ENCODE results near the genes PLOD3 and COL26A1.

DNA sequence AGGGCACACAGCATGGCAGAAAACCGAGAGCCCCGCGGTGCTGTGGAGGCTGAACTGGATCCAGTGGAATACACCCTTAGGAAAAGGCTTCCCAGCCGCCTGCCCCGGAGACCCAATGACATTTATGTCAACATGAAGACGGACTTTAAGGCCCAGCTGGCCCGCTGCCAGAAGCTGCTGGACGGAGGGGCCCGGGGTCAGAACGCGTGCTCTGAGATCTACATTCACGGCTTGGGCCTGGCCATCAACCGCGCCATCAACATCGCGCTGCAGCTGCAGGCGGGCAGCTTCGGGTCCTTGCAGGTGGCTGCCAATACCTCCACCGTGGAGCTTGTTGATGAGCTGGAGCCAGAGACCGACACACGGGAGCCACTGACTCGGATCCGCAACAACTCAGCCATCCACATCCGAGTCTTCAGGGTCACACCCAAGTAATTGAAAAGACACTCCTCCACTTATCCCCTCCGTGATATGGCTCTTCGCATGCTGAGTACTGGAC is 947 bp downstream of the POP7 start:
- RRBS, result 5% methylated on average over 5 of the region's 26 CpGs
CAGE:
- cytosol, long polyA plus RNA, result no peak
- long polyA plus RNA, result start-site peak on the minus strand centred at position 443 of the sequence, 88 bp wide, 11 and 9 reads in 2 replicates
- nucleus, long polyA plus RNA, result no peak

DNA sequence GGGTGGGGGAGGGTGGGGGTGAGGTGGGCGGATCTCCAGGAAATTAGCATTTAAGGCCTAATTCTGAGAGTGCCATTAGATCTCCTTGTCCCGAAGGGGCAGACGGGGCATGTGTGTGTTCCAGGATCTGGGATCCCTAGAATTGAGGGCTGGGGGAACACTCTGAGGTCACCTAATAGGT is 9.4 kb upstream of the EPHB4 start:
- RRBS, result no CpG with 5 or more reads among the region's 3 CpGs
CAGE:
- cytosol, long polyA plus RNA, result no peak
- long polyA plus RNA, result no peak
- nucleus, long polyA plus RNA, result no peak

DNA sequence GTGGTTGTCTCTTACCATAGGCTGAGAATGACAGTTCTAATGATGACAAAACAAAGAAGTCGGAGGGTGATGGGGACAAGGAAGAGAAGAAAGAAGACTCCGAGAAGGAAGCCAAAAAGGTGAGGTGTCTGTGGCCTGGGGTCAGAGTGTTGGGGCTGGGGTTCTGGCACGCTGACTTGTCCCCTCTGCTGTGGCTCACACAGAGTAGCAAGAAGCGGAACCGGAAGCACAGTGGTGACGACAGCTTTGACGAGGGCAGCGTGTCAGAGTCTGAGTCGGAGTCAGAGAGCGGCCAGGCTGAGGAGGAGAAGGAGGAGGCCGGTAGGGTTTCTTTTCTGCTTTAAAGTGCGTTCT is 4.8 kb downstream of the UFSP1 start:
- RRBS, result 73% methylated on average over 5 of the region's 12 CpGs
CAGE:
- cytosol, long polyA plus RNA, result no peak
- long polyA plus RNA, result no peak
- nucleus, long polyA plus RNA, result no peak

DNA sequence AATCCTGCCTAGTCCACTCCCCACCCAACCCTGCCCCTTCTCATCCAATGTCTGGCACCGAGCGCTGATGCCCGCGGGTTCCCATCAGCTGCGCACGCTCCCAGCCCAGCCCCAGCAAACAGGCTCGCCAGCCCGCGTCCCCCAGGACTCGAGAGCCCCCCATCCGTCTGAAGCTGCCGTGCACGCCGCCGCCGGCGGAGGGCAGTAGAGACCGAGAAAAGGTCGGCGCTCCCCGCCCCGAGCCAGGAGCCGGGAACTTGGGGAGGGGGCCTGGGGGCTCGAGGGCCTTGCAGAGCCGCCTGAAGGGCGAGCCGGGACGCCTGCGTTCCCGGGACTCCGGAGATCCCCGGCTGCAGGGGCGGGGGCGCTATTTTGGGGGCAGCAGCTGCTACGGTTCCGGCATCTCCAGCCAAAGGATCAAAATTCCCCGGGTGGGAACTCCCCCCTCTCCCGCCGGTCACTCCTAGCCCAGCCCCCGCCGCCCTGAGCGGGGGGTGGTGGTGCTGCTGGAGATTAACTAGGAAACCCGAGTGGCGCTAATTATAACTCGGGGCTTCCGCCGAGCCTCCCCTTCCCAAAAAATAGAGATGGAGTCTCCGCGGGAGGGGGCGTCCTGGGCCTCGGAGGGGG is 806 bp downstream of the ACHE start:
- RRBS, result 2% methylated on average over 17 of the region's 51 CpGs
CAGE:
- cytosol, long polyA plus RNA, result no peak
- long polyA plus RNA, result no peak
- nucleus, long polyA plus RNA, result no peak

- RRBS, result no CpG with 5 or more reads among the region's 11 CpGs
CAGE:
- cytosol, long polyA plus RNA, result no peak
- long polyA plus RNA, result no peak
- nucleus, long polyA plus RNA, result no peak
Measured at GRCh38 chr7:100910254-100911010, 14.7 kb upstream of the ACHE start.

DNA sequence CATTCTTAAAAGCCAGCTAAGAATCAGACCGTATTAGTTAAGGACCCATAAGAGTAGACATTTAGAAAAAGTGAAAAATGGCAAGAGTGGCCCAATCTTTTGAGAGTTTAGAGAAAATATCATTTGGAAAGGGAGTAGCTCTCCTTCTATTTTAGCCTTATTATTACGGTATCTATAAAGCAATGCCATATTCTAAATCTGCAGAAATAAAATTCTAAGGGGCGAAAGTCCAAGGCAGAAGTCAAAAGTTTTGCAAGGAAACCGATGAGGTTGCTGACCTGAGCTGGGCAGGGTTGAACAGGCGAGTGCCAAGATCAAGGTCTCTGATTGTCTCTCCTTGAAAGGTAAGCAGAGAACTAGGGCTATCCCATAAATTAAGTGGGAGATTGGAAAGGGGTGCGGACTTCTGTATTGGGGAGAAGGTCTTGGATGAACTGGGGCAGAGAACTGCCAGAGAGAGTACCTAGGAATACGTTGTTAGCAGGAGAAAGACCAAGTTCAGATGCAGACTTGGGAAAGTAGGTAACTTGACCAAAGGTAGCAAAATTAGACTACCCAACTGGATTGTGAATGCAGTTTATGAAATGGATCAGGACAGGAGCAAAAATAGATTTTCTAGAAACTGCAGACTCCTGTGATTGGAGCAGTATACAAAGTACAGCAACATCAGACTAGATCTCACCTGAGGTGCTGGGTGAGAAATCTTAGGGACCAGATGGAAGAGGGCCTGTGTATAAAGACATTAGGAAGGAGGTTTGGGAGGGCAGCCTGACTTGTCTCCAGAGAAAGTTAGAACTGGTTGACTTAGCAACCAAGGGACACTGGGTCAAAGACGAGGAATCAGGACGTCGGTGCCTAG is 11.9 kb downstream of the TRIM56 start:
- RRBS, result no CpG with 5 or more reads among the region's 10 CpGs
CAGE:
- cytosol, long polyA plus RNA, result no peak
- long polyA plus RNA, result no peak
- nucleus, long polyA plus RNA, result no peak

DNA sequence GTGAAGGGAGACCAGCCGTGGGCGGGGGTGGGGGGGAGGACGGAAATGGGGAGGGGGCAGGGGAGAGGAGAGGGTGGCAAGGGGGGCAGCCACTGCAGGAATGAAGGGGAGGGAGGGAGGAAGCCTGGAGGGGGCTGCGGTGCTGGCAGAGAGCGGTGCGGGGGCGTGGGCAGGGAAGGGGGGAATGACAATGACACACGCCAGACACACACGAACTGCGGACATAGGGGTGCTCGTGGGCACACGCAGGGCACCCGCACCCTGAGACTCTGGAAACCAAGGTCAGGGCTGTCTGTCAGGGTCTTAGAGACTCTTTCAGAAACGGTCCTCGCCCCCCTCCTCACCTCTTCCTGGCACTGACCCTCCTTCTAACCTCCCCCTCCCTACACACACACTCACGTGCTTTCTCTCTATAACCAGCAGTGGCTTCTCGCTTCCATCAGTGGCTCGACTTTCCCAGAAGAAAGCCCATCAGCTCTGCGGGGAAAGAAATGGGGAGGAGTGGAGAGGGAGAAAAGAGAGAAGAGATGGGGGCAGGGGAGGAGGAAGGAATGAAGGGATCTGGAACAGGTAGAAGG is 1.5 kb upstream of the VGF start:
- RRBS, result no CpG with 5 or more reads among the region's 19 CpGs
CAGE:
- cytosol, long polyA plus RNA, result no peak
- long polyA plus RNA, result no peak
- nucleus, long polyA plus RNA, result no peak

DNA sequence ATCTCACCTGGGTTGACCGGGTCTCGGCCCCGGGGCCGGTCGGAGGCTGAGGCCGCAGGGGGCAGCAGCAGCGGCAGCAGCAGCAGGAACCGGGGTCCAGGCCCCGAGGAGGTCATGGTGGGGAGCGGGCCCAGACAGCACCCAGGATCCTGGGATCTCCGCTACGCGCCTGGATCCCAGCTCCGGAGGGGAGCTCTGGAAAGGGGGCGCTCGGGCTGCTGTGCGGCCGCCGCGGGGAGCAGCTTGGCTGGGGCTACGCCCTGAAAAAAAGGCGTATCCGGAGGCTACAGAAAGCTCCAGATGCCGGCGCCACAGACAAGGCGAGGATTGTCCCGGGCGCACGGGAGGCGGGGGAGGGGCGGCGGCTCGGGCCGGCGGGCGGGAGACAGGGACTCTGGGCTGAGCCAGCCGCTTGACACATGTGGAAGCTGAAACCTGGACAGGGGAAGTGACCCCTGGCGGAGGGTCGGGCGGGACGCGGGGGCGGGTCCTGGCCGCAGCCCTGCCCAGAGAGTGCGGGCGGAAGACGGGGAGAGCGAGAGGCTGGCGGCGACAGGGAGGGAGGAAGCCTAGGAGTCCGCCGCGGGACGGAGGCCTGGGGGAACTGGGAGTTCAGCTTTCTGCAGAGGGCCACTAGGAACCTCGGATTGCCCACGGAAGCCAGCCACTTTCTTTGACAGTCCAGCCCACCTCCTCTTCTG is at the start of gene PLOD3:
TSS of gene PLOD3 (minus strand) at position 423 of the 701 bp plus-strand sequence.
- RRBS, result 2% methylated on average over 22 of the region's 56 CpGs
CAGE:
- cytosol, long polyA plus RNA, result start-site peak on the minus strand centred at position 334 of the sequence, 277 bp wide, 2,420 and 2,359 reads in 2 replicates
- long polyA plus RNA, result start-site peak on the minus strand centred at position 299 of the sequence, 206 bp wide, 1,585 and 1,876 reads in 2 replicates
- nucleus, long polyA plus RNA, result start-site peak on the minus strand centred at position 322 of the sequence, 205 bp wide, 1,705 and 2,710 reads in 2 replicates

- RRBS, result 27% methylated on average over 13 of the region's 39 CpGs
CAGE:
- cytosol, long polyA plus RNA, result no peak
- long polyA plus RNA, result no peak
- nucleus, long polyA plus RNA, result no peak
Measured at GRCh38 chr7:101232418-101232905, 5.1 kb downstream of the CLDN15 start.

DNA sequence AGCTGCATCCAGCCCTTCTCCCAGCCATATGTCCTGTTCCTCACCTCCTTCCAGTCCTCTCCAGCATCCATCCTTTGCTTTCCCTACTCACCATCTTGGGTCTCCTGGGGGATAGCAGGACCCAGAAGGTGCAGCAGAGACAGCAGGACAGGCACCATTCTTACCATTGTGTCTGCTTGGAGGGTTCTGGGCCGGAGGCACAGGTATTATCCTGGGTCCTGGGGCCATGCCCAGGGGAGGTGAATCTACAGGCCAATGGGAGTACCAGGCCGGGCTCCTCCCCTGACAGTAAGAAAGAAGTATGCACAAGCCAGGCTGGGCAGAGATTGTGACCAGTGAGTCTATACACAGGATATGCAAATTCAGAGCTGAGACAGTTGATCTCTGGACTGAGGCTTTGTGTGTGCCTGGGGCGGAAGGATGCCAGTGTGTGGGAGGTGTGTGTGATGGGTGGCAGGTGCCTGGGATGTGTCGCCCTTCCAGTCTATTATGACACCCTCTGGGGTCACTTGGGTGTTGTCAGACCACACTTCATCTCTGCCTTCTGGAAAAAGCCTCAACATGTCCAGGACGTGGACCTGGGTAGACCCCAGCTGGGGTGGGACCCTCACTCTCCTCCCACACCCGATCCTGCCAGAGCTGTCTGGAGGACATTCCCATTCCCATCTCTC is 31.9 kb downstream of the IFT22 start:
- RRBS, result 17% methylated on average over 2 of the region's 6 CpGs
CAGE:
- cytosol, long polyA plus RNA, result no peak
- long polyA plus RNA, result no peak
- nucleus, long polyA plus RNA, result no peak

- RRBS, result 4% methylated on average over 26 of the region's 75 CpGs
CAGE:
- cytosol, long polyA plus RNA, result no peak
- long polyA plus RNA, result no peak
- nucleus, long polyA plus RNA, result no peak
Measured at GRCh38 chr7:101362626-101363342, at the start of gene COL26A1. Gene COL26A1 (plus strand): TSS chr7:101362875.

DNA sequence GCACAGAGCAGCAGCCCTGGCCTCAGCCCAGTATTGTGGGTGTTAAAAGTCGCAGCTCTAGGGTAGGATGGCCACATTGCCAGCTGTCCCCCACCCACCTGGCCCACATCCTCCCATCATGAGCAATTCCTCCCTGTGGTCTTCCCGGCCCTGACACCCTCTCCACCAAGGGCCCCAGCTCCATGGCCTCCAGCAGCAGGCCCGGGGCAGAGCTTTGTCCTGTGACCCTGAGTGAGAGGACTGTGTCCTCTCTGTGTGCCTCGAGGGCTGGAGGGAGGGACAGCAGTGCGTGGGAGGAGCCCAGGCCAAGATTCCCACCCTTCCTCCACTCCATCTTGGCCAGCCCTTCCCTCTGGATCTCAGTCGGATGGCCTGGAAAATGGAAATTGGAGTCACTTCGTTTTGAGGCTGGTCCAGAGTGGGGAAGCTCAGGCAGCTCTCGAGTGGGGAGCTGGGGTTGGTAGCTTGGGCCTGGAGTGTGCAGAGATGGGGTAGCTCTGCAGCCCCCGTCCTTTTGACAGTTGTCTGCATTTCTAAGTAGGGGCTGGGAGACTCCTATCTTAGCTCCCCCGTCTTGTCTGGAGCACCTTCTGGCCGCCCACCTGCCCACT is 93.6 kb downstream of the MYL10 start:
- RRBS, result 33% methylated on average over 2 of the region's 11 CpGs
CAGE:
- cytosol, long polyA plus RNA, result no peak
- long polyA plus RNA, result no peak
- nucleus, long polyA plus RNA, result no peak

DNA sequence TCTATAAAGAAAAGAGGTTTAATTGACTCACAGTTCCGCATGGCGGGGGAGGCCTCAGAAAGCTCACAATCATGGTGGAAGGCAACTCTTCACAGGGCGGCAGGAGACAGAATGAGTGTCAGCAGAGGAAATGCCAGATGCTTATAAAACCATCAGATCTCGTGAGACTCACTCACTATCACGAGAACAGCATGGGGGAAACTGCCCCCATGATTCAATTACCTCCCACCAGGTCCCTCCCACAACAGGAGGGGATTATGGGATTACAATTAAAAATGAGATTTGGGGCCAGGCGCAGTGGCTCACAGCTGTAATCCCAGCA is 41.1 kb upstream of the MYL10 start:
- RRBS, result no CpG with 5 or more reads among the region's 6 CpGs
CAGE:
- cytosol, long polyA plus RNA, result no peak
- long polyA plus RNA, result no peak
- nucleus, long polyA plus RNA, result no peak

DNA sequence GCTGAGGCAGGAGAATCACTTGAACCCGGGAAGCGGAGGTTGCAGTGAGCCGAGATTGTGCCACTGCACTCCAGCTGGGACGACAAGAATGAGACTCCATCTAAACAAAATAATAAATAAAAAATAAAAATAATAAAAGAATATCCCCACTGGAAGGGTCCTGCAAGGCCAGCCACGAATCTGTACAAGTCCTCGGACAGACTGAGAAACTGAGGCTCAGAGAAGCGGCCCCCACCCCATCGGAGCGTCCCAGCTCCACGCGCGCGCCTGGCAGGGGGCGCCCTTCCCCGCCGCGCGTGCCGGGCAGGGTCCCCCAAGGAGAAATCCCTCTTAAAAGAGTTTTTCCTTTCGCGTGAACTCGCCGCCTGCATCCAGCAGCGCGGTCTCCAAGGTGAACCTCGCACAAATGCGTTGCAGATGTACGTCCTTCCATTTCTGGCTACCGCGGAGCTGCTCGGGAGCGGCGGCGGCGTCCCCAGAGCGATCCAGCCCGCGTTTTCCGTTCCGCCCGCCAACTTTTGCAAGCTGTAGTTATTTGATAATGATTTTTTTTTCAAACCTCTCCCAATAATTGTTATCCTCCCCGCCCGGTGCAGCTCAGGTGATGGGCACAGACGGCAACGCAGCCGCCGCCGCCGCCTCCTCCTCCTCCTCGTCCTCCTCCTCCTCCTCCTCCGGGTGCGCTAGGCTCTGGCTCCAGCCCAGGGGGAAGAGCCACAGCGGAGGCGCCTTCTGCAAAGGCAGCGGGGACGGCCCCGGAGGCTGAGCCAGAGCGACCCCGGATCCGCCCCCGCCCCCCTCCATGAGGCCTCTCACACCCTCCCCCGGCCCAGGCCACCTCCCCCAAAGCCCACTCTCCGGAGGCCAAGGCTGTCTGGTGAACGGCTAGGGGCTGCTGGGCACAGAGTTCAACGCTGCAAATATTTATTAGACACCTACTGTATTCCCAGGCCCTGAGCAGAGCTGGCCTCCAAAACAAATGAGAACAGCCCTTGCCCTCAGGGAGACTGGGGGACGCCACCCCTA is 74.1 kb upstream of the CUX1 start:
- RRBS, result 2% methylated on average over 13 of the region's 66 CpGs
CAGE:
- cytosol, long polyA plus RNA, result no peak
- long polyA plus RNA, result no peak
- nucleus, long polyA plus RNA, result no peak

DNA sequence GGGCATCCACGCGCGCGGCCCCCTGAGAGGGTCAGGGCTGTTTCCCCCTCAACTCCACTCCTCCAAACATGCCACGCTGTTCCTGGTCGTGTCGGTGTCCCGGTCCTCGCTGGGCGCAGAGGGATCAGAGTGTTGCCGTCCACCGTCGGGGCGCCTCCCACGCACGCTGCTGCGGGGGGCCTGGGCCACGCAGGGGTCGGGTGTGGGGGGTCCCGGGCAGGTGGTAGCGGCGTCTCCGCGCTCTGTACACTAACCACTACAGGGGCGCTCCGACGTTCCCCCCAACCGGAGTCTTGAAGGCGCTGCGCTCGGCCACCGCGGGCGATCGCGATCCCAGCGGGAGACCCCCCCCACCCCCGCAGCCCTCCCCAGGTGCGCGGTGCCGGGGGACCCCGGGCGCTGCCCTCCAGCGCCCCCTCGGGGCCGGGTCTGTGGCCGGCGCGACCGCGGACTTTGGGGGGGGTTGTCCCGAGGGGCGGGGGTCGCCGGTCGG is 2.1 kb upstream of the CUX1 start:
- RRBS, result 2% methylated on average over 36 of the region's 56 CpGs
CAGE:
- cytosol, long polyA plus RNA, result no peak
- long polyA plus RNA, result no peak
- nucleus, long polyA plus RNA, result no peak

DNA sequence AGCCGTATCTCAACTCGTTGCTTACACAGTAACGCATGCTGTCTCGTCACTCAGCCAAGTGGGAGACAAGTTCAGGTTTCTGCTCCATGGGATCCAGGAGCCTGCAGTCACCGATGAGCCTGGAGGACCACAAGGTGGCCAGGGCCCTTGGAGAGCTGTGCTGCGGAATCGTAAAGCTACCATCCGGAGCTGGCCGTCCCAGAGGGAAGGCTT is 7.8 kb downstream of the CUX1 start:
- RRBS, result no CpG with 5 or more reads among the region's 9 CpGs
CAGE:
- cytosol, long polyA plus RNA, result no peak
- long polyA plus RNA, result no peak
- nucleus, long polyA plus RNA, result no peak

GRCh38 chr7:101856302-101857399 is 39.2 kb downstream of the CUX1 start:
- RRBS, result 53% methylated on average over 4 of the region's 36 CpGs
CAGE:
- cytosol, long polyA plus RNA, result no peak
- long polyA plus RNA, result no peak
- nucleus, long polyA plus RNA, result no peak

DNA sequence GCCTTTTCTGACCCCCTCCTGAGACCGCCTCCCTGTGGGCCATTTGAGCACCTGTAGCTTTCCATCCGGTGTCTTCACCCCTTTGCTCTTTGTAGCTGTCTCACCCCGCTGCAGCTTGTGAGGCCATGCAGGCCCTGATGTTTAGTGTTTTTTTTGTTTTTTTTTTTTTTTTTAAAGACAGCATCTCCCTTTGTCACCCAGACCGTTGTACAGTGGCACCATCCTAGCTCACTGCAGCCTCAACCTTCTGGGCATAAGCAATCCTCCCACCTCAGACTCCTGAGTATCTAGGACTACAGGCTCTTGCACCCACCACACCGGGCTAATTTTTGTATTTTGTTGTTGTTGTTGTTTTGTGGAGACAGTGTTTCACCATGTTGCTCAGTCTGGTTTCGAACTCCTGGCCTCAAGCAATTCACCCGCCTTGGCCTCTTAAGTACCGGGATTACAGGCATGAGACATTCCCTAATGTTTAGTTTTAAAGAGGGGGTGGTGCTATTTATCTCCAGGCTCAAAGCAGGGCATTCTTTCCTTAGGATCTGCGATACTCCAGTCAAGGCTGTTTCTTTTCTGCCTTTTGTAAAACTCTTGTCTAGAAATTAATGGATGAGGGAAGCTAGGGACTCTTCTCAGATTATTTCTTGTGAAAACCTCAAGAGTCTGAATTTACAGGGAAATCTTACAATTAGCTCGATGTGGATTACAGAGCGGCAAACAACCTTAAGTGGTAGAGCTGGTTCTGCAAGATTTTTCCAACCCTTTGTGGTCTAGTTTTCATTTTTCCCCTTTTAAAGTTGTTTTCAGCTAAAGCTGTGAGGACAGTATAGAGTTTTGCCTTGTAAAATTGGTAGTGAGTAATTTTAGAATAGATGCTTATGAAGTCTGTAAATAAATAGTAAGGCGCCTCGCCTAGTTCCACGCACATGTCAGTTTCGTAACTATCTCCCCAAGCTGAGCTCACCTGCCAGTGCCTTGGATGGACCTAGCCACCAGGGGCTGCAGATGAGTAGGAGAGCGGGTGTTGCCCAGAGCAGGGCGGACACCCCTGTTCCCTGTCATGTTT is 52.9 kb downstream of the CUX1 start:
- RRBS, result no CpG with 5 or more reads among the region's 17 CpGs
CAGE:
- cytosol, long polyA plus RNA, result no peak
- long polyA plus RNA, result no peak
- nucleus, long polyA plus RNA, result no peak

GRCh38 chr7:101914906-101915384 is 97.5 kb downstream of the CUX1 start:
- RRBS, result no CpG with 5 or more reads among the region's 16 CpGs
CAGE:
- cytosol, long polyA plus RNA, result no peak
- long polyA plus RNA, result no peak
- nucleus, long polyA plus RNA, result no peak

GRCh38 chr7:101945325-101945743 is 127.9 kb downstream of the CUX1 start:
- RRBS, result no CpG with 5 or more reads among the region's 7 CpGs
CAGE:
- cytosol, long polyA plus RNA, result no peak
- long polyA plus RNA, result no peak
- nucleus, long polyA plus RNA, result no peak

Data from IMR-90 (cell line).